Bronchial lymph node (tissue), 1 donor: ENCODE measurements around a stretch of chr1.

GRCh38 chr1:11989247-11990062 is 9.2 kb downstream of the MFN2 start:
- PRO-cap: no peak

DNA sequence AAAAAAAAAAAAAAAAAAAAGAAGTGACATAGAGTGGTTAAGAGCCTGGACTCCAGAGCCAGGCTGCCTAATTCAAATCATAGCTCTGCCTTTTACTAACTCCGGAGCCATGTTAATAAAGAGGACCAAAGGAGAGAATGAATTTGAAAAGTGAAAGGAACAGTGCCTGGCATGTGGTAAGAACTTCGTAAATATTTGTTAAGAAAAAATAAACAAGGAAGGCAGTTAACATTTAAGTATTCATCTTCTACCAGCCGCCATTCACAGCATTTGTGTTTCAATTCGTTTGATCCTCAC is 11.6 kb downstream of the MFN2 start:
- PRO-cap: no peak

DNA sequence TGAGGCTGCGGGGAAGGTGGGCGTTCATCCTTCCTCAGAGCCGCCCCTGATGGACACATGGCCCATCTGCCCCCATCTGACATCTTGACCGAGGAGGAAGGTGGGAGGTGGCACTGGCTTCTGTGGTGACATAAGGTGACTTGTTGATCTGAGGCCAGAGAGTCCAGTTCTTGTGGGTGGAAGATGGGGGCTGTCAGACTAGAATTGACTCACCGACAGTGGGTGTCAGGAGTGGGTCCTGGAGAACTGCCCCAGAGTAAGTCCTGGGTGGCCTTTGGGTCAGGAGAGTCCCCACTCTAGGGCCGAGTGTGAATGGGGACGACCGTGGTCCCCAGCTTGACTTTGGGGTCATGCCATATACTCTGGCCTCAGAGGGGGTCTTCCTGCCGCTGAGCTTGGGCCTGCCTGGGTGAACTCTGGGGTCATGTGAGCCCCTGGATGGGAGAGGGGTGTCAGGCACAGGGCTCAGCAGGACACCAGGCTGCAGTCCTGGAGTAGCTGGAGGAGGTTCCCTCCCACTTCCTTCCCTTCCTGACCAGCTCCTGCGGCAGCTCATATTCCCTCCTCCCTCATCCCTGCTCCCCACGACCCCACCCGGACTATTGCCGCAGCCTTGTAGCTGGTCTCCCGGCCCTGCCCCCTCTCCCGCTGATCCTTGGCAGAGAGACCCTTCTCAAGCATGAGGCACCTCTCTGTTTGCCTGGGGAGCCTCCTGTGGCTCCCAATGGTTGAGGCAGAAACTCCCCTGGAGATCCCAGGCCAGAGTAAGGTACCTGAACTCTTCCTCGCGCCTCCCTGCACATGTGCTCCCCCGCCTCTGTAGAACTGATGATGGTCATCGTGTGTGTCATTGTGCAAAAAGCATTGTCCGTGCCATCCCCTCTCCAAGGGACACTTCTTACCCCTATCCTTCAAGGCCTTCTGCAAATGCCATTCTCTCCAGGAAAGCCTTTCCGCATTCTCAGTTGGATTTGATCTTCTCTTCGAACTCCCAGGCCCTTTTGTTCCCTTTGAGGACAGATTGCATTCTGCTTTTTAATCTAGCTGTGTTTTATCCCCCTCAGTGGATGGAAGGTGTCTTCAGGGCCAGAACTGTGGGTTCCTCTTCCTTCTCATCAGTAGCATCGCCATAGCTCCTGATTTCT is 1.7 kb downstream of the TNFRSF1B start:
- PRO-cap: bidirectional peak, plus-strand start at position 598 of the sequence, minus-strand start at position 478 of the sequence; unidirectional peak, minus-strand start at position 973 of the sequence

GRCh38 chr1:12178829-12179645 is 12.2 kb downstream of the TNFRSF1B start:
- PRO-cap: bidirectional peak, plus-strand start at chr1:12179196, minus-strand start at chr1:12179184

DNA sequence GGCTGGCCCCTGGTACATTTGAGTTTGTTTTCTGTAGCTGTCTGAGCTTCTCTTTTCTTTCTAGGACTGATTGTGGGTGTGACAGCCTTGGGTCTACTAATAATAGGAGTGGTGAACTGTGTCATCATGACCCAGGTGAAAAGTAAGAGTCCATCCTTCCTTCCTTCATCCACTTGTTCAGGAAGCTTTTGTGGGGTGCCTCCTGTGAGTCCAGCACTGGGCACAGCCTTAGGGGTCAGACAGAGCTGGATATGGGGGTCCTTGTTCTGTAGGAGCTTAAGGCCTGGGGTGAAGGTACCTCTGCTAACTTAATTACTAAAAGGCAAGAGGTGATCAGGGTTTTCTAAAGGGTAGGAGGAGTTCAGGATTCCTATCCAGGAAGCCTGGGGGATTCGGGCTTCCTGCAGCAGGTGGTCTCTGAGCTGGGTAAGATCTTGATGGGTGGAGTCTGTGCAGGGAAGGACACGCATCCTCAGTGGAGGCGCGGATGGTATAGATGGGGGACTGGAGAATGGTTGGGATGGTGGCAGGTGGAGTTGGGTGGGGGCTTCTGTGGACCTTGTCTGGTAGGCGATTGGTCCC is 27.2 kb downstream of the TNFRSF1B start:
- PRO-cap: no peak

GRCh38 chr1:12209306-12209587 is 20.6 kb upstream of the VPS13D start:
- PRO-cap: no peak

GRCh38 chr1:12237955-12238154 is 8.0 kb downstream of the VPS13D start:
- PRO-cap: no peak

DNA sequence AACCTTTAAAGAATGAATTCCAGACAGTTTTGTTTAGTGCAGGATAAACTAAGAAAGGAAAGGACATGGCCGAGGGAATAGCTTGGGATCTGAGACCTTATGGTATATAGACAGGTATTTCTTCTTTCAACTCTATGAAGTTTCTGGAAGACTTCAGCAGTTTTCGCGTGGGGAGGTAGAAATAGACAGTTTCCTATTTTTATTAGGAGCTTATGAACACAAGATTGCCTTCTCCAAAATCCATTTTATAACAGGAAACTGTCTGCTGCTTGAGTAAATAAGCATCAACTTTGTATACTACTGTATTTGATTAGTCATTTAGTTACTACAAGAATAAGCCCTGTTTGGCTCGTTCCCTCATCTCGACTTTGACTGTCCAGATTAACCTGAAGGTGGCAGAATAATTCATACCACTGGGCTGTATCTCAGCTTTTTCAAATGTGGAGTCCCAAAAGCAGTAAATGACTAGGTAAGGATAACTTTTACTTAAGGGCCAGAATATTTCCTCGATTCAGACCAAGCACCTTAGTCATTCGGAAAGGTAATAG is 177.5 kb downstream of the VPS13D start:
- PRO-cap: bidirectional peak, plus-strand start at position 398 of the sequence, minus-strand start at position 249 of the sequence

- PRO-cap: no peak
These were observed 170.2 kb downstream of the DHRS3 start for GRCh38 chr1:12447812-12448254.

GRCh38 chr1:12528024-12528939 is 89.7 kb downstream of the DHRS3 start:
- PRO-cap: no peak

GRCh38 chr1:12529180-12529922 is 88.7 kb downstream of the DHRS3 start:
- PRO-cap: no peak

DNA sequence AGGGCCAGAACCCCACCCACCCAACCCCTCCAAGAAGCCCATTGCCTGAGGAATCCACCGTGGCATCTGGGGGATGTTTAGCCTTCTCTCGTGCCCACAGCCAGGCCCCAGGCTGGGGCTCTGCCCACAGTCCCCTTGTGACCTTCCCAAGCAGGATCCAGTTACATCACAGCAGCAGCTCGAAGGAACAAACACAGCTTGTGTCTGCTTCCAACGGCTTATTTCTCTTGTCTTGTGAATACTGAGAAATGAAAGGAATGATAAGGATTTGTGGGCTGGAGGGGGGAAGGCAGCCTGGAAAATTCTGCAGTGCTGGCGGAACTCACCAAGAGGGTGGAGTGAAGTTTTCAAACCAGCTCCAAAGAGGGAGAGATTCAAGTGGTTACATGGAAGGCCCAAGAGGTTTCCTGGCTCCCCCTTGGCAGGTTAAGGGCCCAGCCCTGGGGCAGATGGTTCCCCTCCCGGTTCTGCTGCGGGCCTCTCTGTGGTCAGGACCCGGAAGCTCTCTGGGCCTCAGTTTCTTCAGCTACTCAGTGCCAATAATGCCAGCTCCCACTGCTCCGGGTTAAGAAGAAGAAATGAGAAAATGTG is 61.5 kb downstream of the DHRS3 start:
- PRO-cap: unidirectional peak, minus-strand start at position 234 of the sequence

- PRO-cap: no peak
These were observed 21.5 kb upstream of the LRRC38 start for GRCh38 chr1:13535153-13535835.

DNA sequence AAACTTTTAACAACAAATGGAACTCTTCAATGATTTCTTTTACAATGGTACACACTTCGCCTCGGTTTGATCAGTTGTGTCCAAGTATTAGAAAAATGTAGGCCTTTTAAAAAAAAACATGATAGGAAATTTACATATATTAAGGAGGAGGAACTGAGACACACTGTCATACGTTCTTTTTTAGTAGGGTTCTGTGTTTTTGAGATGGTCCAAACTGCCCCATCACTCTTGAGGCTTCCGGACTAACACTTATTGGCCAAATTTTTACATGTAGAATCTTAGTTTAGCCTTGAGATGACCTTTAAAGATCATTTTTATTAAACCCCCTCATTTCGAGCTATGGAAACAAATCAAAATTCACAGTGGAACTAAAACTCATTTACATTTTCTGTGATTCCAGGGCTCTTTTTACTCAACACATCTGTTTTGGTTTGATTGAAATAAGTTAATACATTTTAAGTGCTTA is 1.4 kb downstream of the PRDM2 start:
- PRO-cap: bidirectional peak, plus-strand start at position 194 of the sequence, minus-strand start at position 81 of the sequence

- PRO-cap: no peak
These were observed 54.8 kb downstream of the PRDM2 start for GRCh38 chr1:13754789-13755169.

DNA sequence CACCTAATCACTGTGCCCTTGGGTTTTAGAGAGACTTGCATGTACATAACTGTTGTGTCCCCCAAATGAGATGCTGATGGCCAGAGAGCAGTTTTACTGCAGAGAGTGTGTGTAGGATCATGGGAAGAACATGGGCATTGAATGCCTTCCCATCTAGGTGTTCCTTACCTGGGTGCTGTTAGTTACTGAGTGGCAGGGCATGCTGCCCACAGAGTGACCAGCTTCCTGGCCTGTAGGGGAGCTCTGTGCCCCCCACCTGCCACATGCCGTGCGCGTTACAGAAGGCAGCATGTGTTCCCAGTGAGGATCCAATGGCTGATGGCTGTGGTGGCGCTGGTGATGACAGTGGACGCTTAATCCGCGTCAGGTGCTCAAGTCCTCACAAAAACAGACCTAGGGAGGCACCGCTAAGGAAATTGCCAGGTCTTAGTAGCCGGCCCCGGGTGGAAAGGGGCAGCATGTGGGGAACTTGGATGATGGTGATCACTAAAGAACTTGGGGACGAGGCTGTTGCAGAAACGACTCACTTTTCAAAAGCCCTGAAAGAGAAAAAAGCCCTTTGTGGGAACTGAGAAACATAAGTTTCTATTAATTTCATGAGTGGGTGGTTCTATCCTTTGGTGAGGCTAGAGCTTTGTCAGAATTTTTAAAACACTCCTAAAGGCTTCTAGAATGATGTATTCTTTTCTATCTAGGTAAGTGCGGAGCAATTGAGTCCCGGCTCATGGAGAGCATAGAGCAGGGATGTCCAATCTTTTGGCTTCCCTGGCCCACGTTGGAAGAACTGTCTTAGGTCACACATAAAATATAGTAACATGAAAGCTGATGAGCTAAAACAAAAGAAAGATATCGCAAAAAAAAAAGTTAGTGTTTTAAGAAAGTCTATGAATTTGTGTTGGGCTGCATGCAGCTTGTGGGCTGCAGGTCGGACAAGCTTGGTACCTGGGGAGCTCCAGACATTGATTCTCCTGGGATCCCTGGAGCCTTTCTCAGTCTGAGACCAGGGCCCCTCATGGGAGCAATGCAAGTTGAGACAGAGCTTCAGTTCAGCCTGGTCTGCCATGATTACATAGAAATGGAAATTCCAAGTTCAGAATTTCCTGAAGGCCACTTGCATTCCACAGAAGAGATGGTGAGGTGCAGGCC is 93.4 kb downstream of the PRDM2 start:
- PRO-cap: no peak

DNA sequence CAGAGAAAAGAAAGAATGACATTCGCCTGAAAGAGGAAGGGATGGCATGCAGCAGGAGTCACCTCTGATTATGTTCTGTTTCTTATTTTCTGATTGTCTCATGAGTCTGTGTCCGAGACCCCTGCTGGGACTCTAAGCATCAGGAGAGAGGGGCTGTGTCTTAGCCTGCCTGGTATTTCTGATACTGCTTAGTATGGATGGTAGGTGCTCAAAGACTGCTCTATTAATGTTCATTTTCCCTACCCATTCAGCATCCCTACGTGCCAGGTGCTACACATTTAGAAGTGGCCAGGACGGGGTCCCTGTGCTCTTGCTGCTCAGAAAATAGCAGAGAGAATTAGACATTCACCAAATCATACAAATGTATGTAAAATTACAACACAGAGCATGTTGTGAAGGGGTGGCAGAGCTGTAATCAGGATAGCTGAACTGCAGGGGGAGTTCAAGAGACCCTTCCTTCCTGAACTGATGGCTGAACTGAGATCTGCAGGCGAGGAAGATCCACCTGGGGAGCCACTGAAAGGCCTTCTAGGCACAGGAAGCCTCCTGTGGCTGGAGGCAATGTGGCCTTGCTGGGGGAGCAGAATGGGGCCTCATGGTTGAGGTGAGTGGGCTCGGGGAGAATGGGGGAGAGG is 216.4 kb downstream of the PRDM2 start:
- PRO-cap: no peak

DNA sequence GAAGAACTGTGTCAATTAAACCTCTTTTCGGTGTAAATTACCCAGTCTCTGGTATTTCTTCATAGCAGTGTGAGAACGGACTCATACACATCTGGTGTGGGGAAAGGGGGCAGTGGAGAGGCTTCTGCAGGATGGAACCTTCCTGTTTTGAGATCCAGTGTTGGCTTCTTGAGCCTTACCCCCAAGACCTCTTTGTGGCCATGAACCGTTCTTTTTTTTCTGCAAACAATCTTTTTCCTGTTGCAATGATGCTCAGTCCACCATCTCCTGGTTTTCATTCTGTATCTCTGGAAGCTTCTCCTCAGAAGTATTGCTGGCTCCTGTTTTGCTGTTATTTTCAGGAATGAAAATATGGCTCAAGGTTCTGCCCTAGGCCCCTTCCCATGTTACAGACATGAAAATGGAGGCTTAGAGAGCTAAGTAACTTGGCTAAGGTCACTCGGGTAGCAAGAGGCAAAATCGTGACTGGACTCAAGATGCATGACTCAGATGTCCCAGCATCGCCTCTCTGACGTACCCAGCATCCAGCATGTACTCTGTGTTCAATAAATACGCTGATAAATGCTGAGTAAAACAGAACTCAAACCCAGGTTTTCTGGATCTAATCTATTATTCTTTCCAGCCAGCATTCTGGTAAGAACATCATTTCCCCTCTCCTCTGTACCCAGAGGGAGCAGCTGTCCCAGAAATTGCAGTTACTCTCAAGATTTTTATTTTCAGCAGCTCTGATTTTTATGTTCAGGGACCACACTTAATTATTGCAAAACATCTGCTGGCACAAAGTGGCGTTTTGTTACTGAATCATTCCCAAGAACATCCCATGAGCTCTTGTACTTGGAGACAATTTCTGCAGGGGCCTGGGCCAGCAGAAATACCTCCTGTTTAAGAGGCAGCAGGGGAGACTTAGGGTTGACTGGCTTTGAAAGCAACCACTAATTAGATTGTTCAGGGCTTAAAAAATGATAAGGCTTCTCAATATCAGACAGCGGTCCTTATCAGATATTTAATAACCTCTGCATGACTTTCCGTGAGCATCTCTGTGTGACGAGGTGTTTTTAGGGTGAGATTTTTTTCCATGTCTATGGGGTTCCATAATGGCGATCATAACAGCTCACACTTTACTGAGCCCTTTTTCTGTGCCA is 248.9 kb downstream of the PRDM2 start:
- PRO-cap: no peak

GRCh38 chr1:14366280-14366661 is 232.2 kb upstream of the KAZN start:
- PRO-cap: no peak

DNA sequence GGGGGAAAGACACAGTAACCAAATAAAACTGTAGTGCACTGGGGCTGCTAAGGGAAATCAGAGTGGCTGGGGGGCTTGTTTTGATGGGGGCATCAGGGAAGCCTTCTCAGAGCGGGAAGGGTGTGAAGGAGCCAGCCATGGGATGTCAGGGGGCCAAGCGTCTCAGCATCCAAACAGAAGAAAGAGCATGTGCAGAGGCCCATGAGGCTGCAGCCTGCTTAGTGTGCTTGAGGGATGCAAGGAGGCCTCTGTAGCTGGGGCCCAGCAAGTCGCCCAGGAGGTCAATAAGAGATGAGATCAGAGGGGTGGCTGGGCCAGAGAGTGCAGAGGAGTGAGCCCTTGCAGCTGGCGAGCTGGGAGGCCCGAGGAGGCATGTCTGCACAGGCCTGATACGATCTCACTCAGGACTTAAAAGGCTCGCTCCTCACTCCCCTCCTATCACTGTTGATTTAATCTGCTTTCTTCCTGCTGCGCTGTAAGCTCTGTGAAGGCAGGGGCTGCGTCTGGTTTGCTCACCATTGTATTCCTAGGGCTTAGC is 28.7 kb downstream of the KAZN start:
- PRO-cap: no peak